Ascending aorta (tissue), 1 donor: Measurements from ENCODE around the genes WASHC1 and ZNG1A.

- PRO-cap, result no peak
Measured at GRCh38 chr9:29177-29501, at the start of gene WASHC1. TSS of gene WASHC1 (minus strand) at chr9:29456.

- PRO-cap, result no peak
Measured at GRCh38 chr9:73328-74458, 44.4 kb upstream of the WASHC1 start.

DNA sequence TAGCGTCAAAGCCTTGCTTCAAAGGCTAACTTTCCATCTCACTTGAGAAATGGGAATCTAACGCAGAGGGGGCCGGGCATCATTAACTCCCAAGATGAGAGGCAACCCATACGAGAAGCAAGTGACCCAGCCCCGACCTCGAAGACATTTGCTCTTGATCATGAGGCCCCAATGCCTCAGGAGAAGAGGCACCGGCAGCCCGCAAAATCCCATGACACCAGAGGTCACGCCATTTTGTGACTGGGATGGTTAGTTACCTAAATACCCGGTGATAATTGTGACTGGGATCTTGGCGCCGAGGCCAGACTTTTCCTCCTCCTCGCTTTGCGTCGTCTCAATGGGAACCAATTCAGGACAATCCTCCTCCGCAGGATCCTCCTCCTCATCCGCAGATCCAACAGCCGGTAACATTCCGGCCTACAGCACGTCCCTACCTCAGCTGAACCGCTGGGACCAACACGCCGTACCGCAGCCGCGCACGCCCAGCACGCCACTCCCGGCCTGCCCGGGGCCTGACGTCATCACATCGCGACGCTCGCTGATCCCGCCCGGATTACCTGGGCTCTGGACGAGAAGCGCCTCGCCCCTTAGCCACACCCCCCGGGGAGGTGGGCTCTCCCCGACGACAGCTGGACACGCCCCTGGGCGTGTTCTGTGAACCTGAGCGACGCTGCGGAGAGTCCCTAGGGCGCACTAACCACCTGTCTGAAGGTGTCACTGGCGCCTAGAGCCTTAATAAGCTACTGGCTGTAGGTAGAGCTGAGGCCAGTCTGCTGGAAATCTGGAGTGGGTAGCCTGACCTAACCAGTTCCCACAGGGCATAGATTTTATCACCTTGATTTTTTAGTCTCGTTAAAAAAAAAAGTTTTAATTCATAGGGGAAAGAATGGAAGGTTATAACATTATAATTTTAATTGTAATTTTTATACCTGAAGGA, at the start of gene ZNG1A:
ZNG1A (minus strand) TSS at position 498 of the 937 bp plus-strand sequence.
- PRO-cap, result no peak

DNA sequence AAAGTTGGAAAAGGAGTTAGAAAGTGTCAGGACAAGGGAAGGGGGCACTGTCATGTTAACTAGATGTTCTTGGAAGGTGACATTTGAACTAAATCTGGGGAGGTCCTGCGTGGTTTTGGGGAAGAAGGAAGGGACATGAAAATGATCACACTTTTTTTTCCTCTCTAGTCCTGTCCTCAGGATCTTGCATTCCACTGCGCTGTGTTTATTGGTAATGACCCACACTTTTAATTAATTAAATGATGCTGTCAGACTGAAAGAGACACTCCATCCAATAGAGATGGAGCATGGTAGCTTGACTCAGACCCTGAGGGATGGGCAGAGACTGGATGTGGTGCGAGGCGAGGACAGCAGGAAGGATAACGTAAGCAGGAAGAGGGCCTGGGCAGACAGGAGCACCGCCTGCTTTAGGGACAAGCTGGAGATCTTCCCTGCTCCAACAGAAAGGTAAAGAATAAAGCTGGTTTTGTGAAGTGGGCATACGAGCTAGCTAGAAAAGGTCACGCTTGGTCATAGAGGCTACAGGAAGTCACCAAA, 3.7 kb upstream of the DOCK8 start:
- PRO-cap, result no peak

DNA sequence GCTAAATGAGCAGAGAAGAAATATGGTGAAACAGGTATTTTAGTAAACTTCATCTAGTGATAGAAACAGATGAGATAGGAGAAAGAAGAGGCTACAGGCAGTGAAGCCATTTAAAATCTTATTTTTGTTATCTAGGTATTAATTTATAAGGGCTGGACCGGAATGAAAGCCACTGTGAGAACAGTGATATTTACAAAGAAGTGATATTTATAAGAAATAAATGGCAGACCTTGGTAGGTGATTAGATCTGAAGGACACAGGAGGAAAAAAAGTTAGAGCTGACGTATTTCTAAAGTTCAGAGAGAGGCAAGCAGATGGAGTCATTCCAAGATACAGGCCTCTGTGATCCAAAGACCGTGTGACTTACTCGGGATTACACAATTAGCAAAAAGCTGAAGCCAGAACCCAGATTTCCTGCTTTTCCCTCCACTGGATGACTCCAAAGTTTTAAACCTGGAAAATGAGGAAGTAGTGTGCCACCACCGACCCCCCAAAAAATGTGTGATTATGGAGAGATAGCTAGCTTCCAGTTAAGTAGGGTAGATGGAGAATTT, 3.2 kb upstream of the DOCK8 start:
- PRO-cap, result no peak

GRCh38 chr9:225042-225613, 10.5 kb downstream of the DOCK8 start:
- PRO-cap, result no peak

- PRO-cap, result no peak
Measured at GRCh38 chr9:271909-272686, 57.4 kb downstream of the DOCK8 start.

- PRO-cap, result no peak
Measured at GRCh38 chr9:503699-504217, 737 bp upstream of the KANK1 start.

- PRO-cap, result no peak
Measured at GRCh38 chr9:546270-546556, 41.7 kb downstream of the KANK1 start.

GRCh38 chr9:551831-552376, 47.4 kb downstream of the KANK1 start:
- PRO-cap, result no peak

GRCh38 chr9:625972-627103, 121.8 kb downstream of the KANK1 start:
- PRO-cap, result no peak

GRCh38 chr9:694414-695487, 146.7 kb upstream of the DMRT1 start:
- PRO-cap, result unidirectional peak, plus-strand start at chr9:694850; bidirectional peak, plus-strand start at chr9:695046, minus-strand start at chr9:694902

- PRO-cap, result unidirectional peak, minus-strand start at chr9:715435
Measured at GRCh38 chr9:715220-715909, 126.1 kb upstream of the DMRT1 start.

DNA sequence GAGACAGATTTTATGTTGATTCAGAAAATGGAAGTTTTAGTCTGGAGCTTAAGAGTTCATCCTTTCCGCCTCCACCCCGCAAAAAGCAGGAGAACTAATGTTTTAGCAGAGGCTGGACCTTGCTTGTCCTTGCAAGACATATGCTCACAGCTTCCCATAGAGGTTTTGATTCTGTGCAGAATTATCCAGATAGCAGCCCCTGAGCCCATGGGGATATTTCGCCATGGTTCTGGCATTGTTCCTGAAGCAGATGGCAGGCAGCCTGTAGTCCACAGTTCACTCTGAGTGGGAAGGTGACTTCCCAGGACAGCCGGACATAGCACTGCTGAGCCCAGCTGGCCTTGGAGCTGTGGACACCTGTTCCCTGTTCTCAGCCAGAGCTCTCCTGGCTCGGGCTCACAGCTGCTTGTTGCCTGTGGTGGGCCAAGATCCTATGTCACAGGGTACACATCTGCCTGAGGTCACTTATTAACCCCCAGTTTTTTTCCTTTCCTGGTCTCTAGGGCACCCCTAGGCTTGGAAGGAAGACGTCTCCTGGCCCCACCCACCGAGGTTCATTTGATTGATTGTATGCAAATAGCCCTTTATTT, 96.7 kb upstream of the DMRT1 start:
- PRO-cap, result no peak

- PRO-cap, result bidirectional peak, plus-strand start at chr9:2016777, minus-strand start at chr9:2016574
Measured at GRCh38 chr9:2016663-2017263, 1.6 kb downstream of the SMARCA2 start.

DNA sequence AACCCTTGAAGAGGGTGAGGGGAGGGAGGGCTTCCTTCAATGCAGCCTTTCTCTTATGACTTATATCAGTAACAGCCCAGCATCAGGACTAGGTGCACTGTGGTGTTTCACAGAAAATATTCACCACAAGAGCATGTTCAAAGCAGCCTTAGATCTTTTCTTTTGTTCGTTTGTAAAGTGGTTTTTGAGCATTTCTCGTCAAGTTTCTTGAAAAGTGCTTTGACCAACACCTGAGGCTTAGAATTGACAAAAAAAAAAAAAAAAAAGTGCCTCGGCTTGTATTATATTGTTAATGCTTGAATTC, 4.1 kb downstream of the SMARCA2 start:
- PRO-cap, result no peak

- PRO-cap, result no peak
Measured at GRCh38 chr9:2191148-2191892, 176.2 kb downstream of the SMARCA2 start.

GRCh38 chr9:2234659-2235184, 219.6 kb downstream of the SMARCA2 start:
- PRO-cap, result no peak

- PRO-cap, result no peak
Measured at GRCh38 chr9:2242669-2243414, 227.7 kb downstream of the SMARCA2 start.

DNA sequence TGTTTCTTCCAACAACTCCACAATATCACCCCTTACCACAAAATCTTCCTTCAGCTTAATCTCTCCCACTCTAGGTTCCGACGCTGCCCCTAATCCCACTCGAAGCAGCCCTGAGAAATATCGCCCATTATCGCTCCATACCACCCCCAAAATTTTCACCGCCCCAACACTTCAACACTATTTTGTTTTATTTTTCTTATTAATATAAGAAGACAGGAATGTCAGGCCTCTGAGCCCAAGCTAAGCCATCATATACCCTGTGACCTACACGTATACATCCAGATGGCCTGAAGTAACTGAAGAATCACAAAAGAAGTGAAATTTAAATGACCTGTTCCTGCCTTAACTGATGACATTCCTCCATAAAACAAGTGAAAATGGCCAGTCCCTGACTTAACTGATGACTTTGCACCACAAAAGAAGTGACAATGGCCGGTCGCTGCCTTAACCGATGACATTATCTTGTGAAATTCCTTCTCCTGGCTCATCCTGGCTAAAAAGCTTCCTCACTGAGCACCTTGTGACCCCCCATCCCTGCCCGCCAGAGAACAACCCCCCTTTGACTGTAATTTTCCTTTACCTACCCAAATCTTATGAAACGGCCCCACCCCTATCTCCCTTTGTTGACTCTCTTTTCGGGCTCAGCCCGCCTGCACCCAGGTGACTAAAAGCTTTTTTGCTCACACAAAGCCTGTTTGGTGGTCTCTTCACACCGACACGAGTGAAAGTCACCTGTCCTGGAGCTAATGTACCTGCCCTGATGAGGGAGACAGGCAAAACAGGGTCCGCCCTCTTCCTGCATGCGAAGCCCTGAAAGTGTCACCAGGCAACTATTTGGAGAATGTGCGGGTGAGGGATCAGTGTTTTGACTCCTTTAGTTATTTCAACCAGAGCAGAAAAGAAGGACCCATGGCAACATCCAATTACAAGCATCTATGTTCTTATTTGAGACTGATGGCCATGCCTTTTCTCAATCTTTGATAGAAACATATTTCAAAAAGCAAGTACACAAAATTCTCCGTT, 266.0 kb downstream of the SMARCA2 start:
- PRO-cap, result no peak